Pericardium fibroblast (primary cell): ENCODE data around the gene OBP2A.

GRCh38 chr9:134329868-134330425, 3.7 kb downstream of the RXRA start:
- RAMPAGE, long total RNA, result no peak

- RAMPAGE, long total RNA, result no peak
Measured at GRCh38 chr9:134364353-134365185, 38.3 kb downstream of the RXRA start.

DNA sequence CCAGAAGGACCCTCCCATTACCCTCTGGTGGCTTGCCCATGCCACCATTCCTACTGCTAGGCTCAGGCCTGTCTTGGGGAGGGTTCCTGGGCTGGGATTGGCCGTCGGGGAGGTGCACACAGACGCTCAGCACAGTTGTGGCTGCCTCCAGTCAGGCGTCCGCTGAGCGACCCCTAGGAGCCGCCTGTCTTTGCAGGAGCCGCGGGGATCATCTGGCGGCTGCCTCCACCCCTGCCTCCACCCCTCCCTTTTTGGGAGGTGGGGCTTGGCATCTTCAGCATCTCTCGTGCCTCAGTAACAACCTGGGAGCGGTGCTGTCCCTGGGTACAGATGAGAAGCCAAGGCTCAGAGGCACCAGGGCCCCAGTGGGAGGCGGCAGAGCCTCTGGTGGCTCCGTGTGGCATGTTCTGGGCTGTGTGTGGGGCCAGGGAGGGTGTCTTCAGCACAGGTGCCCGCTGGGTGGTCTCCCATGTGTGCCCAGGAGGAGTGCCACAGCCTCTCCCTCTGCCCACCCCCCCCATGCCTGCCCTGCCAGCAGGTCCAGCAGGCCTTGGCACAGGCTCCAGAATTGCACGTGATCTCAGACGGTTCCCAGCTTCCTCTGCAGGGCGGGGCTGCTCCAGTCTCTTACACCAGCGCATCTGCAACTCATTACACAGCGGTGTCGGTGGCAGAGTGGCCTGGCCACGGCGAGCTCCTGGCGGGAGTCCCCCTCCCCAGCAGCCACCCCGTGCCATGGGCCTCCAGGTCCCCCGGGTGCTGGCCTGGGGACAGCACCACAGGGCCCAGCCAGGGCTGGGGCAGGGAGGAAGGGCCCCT, 39.8 kb downstream of the RXRA start:
- RAMPAGE, long total RNA, result no peak

DNA sequence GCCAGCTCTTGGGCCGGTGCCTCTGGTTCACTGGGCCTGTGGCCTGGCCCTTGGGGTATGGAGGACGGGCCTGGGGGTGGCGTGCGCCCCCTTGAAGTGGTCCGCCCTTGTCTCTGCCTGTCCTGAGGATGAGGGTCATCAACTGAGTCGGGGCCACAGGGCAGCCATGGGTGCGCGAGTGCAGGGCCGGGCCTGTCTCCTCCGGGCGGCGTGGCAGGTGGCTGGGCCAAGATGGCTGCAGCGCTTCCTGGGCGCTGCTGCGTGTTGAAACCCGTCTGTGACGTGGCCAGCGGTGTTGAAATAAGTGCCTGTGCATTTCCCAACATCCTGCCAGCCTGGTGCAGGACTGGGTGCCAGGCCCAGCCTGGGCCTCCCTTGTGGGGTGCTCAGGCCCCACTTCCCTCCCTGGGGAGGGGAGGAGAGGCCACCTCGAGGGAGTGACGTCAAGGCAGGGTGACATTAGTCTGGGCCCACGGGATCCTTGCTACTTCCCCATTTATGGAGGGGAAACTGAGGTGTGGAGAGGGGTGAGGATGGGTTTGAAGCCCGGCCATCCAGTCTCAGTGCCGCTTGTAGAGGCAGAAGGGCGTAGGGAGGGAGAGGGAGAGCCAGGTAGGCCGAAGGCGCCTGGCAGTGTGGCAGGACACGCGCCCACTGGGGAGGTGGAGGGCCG, 45.5 kb downstream of the RXRA start:
- RAMPAGE, long total RNA, result no peak

GRCh38 chr9:134380620-134381611, 54.7 kb downstream of the RXRA start:
- RAMPAGE, long total RNA, result no peak

DNA sequence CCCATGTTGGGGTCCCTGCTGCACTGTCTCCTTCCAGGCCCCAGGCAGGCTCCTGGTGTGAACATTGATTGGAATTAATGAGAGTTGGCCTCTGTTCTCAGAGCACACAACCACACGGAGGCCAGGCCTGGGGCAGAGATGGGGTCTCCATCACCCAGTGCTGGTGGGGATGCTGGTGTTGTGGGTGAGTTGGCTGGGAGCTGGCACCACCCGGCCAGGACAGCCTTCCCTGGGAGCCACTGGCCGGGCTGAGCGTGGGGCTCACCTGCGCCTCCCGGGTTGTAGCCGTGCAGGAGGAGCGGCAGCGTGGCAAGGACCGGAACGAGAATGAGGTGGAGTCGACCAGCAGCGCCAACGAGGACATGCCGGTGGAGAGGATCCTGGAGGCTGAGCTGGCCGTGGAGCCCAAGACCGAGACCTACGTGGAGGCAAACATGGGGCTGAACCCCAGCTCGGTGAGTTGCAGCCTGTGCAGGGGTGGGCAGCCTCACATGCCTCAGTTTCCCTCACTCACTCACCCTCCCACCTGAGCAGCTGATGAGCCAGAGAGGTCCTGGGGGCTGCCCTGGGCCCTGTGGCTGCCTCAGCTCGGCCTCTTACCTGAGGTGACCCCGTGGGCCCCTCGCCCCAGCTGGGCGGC, 90.7 kb downstream of the RXRA start:
- RAMPAGE, long total RNA, result no peak

DNA sequence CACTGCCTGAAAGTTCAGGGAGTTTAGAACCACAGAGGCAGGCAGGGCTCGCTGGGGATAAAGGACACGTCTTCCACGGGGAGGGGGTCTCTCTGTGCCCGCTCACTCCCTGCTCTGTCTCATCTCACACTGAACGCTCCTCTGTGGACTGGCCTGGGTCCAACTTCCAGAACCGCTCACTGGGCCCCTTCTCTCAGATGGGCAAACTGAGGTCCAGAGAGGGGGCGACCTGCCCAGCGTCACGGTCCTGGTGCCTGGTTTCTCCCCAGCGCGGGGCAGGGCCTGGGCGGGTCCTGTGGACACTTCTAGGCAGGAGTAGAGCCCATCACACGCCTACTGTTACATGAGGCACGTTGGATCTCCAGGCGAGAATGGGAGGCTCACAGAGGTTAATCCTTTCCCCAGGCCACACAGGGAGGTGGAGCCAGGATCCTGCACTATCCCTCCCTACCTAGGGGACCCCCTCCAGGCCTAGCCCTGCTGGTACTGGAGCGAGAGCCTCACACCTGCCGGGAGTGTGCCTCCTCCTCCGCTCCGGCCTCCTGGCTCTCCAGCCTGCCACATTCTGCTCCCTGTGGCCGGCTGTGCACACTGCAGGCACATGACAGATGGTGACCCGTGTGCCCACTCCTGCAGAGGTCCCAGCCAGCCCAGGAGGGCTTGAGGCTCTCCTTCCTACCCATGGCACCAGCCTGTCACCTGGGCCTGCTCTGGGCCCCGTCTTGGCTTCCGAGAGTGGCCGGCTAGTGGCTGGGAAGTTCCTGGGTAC, 93.3 kb downstream of the RXRA start:
- RAMPAGE, long total RNA, result no peak

DNA sequence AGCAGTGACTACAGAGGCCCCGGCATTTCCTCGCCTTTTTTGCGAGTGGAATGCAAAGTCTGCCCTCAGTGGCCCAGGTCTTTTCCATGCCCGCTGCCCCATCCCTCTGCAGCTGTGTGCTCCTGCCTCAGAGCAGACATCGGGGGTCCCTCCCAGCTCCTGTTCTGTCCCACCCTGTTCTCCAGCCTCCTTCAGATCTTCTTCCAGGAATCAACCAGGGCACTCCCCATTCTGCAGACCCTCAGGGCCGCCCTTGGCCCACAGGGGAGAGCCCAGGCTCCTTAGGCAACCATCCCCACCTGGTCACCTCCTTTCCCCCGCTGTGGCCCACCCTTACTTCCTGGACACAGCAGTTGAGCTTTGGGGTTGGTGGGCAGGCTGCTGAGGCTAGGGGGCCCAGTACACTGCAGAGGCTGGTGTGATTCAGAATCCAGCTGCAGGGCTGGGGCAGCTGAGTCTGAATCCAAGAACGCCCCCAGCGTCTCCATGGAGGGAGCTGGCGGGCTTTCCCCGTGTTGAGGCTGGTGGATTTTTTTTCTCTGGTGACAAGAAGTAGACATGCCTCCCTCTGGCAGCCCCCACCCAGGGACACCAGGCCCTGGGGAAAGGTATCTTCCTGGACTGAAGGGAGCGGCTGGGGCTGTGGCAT, 104.7 kb downstream of the RXRA start:
- RAMPAGE, long total RNA, result no peak

GRCh38 chr9:134457013-134457339, 130.7 kb downstream of the RXRA start:
- RAMPAGE, long total RNA, result no peak

DNA sequence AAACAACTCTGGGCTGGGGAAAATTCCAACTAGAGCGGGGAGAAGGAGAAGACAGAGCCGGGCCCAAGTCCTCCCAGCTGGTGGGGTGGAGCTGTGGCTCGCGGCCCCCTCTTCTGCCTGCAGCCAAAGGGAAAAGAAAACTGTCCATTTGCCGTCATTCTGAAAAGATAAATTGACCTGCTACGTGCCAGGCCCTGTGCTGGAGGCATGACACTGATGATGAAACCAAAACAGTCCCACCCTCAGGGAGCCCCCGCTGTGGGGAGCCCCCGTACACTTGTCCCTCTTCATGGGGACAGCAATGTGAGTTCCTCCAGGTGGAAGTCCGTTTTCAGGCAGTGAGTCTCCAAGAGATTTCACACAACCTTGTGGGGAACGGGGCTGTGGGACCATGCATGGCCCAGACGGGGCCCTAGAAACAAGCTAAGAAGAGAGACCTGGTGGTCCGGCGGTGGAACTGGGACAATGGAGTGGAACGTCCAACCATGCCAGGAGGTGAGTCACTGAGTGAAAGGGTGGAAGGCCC, 114.8 kb upstream of the COL5A1 start:
- RAMPAGE, long total RNA, result no peak

DNA sequence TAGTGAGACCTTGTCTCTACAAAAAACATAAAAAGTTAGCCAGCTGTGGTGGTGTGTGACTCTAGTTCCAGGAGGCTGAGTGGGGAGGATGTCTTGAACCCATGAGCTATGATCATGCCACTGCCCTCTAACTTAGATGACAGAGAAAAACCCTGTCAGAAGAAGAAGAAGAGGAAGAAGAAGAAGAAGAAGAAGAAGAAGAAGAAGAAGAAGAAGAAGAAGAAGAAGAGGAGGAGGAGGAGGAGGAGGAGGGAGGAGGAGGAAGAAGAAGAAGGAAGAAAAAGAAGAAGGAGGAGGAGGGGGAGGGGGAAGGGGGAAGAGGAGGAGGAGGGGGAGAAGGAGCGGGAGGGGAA, 62.2 kb upstream of the COL5A1 start:
- RAMPAGE, long total RNA, result no peak

GRCh38 chr9:134620291-134620721, 21.3 kb upstream of the COL5A1 start:
- RAMPAGE, long total RNA, result no peak

DNA sequence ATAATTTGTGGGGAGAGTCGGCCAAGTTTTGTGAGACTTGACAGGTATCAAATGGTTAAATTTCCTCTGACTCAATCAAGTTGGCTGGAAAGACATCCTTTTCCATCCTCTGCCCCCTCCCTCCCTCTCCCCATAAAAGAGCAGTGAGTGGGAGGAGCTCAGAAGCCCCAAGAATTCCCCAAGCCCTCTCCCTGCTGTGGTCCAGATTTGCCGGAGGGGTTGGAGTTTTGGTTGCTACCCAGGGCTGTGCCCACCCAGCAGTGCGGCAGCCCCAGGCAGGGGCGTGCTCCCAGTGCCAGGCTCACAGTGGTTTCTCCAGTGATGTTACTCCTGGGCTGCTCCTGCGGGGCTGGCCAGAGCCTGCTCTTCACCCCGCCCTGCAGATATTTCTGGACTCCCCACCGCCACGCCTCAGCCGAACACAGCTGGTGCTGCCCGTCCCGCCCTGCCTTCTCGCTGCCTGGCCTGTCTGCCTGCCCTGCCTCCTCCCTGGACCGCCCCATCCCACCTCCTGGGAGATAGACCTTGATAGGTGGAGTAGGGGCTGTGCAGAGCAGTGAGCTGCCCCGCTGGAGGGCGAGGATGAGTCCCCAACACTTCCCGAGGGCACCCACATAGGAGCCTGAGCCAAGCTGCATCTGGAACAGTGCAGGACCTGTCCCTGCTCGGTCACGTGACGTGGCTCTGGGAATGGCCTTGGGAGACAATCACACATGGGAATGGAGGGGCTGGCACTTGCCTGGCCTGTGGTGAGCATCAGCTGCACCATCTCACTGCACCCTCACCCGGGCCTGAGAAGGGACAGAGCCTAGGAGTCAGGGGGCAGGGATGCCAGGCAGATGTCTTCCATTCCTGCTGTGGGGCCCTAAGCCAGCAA, 3.5 kb downstream of the COL5A1 start:
- RAMPAGE, long total RNA, result no peak

DNA sequence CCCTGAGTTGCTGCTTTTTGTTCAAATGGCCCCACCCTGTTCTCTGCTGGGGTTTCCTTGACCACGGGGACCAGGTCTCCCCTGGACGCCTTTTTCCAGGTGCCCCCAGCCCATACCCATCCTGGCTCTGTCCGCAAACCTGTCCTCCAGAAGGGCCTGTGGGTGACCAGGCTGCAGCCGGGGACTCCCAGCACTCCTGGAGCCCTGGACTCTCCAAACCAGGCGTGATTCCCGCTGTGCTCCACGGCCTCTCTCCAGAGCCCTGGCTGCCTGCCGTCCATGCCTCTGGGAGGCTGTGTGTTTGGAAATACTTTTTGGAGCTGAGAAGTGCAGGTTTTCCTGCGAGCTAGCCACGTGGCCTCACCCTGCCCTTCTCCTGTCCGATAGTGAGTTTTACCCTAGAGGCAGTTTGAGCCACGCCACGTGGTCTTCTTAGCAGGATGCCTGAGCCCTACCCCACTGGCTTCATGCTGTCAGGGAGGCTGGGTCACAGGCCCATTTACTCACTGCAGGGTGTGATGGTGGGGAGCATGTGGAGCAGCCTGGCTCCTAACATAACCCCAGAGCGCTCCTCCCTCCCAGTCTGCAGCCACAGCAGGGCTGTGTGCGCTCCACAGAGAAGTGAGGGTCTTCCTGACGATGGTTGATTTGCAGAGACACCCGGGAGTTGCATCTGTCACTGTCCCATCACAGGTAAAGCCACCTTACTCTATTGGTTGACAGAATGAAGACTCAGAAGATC, 71.3 kb downstream of the COL5A1 start:
- RAMPAGE, long total RNA, result no peak

GRCh38 chr9:135486527-135487017, 7.0 kb downstream of the PPP1R26 start:
- RAMPAGE, long total RNA, result no peak

DNA sequence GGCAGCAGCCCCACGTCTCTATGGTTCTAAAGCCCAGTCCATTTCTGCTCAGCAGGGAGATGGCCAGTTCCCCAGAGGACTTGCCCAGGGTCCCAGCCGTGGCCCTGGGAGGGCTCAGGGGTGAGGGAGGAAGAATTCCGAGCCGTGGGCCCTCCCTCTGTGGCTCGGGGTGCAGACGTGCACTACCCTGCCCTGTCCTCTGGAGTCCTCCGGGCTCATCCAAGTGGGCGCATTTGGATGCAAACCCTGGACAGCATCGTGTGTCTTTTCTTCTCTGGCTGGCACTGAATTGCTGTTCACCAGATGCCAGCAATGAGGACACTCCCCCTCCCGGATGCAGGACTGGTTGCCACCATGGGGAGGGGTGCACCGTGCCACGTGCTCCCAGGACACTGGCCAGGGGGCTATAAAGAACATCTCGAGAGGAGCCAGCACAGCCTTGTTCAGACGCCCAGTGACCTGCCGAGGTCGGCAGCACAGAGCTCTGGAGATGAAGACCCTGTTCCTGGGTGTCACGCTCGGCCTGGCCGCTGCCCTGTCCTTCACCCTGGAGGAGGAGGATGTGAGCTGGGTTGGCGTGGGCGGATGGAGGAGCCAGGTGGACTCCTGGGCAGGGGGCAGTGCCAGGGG, at the start of gene OBP2A:
Gene OBP2A, plus strand, starts transcription at position 436 of the 630 bp plus-strand sequence.
- RAMPAGE, long total RNA, result no peak

- RAMPAGE, long total RNA, result no peak
Measured at GRCh38 chr9:135662544-135663134, 470 bp upstream of the LCN9 start.

DNA sequence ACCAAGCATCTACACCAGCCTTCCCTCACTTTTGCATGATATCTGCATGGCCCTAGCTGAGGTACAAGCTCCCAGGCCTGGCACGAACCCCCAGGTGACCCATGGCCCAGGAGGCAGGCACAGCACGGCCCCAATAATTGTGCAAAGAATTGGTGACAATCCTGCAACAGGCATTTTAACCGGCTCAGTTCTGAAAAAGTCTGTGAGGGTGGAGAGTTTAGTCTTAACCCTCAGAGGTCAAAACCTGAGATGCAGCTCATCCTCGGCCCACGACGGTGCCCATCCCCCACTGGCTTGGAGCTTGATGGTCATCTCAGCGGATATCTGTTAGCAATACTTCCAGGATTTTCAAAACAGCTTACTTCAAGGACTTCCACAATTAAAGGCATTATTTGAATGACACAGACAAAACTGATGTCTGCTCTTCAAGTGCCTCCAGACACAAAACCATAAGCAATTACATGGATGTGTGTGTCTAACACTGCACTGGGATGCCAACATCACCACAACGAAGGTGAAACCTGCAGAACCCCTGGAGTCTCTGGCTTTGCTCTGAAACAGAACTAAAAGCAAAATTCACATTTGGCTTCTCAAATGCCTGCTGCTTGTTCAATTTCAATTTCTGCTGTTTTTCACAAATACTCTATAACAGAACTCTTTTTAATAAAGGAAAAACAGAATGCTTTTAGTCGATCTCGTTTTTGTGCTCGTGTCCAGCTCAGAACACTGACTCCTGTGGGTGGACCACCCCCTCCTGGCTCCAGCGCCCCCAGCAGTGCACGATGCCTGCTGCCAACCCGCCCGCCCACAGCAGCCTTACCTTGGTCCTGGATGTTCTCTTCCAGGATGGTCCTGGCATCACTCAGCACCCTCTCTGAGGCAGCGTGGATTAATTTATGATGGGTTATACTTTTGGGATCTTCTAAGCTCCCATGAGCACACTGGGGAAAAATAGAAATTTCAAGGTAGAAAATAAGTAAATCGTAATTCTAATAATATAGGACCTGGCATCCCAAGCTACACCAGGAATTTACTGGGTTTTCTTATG, 6.4 kb downstream of the UBAC1 start:
- RAMPAGE, long total RNA, result no peak

DNA sequence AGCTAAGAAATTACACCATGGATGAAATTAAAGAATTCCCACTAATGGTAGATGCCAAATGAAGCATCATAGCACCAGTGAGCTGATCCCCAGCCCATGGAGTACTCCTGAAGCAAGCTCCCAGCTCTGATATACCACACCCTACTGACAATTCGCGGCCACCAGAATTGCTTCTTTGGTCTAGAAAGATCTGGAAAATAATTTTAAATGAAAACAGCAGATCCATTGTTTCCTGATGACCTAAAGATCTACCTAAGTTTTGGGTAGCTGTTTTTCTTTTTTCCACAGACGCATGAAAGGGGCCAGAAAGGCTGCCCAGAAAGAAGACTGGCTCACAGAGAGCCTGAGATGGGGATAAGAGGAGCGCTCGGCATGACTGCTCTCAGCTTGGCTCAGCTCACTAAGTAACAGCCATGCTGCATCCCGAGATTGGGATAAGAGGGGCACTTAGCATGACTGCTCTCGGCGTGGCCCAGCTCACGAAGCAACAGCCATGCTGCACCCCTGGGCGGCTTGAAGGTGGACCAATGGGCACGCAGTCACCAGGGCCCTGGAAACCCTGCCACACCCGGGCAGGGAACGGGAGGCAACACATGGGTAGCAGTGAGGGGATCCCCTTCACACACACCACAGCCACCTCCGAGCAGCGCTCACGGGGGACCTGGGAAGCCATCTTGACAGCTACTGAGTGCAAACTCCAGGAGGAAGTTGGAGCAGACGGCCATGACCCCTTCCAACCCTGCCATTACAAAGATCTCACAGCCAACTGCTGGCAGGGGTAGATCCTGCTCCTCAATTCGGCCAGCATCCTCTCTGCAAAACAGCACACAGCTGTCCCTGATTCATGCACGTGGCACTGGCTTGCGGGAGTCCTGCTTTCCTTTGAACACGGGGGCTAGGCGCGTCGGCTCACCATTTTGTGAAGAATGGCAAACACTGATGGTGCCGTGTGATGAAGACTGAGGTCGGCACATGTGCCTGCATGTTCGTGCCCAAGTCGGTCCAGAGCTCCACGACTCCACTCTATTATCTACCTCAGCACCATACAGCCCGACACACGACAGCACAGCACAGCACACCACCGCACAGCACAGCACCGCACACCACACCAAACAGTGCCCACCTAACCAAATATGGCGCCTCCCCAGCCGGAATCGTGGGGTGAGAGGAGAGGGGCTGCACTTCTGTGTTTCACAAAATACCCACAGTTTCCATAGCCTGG, 5.2 kb downstream of the UBAC1 start:
- RAMPAGE, long total RNA, result no peak

DNA sequence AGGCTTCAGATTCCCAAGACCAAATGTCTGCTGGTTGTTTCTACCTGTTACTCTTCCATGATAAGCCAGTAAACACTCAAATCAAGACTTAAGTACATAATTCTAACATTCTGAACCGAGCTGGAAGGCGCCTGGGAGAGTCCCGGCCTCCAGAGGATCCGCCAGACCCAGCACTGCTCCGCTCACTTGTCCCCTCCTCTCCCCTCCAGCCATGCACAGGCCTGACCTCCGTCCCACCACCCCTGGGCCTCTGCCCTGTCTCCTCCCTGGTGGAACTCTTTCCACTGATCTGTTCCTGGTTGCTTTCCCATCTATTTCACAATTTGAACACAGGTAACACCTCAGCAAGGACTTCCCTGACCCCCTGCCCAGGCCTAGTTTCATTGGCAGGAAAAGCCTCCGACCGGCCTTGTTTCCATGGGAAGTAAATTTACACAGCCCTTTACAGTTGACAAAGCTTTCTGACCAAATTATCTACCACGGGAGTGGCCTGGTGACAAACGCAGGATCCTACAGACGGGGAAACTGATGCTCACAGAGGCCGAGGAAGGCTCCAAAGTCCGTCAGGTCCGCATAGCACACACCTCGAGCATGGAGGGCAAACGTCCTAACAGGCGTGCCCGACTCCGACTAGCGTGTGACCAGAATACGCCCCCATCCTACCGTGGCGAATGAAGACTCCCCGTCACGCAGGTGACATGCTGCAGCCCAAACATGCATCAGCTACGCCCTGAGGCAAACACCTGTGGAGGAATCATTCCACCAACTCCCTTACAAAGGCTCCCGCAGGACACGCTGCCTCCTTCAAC, 14.8 kb downstream of the QSOX2 start:
- RAMPAGE, long total RNA, result no peak